ENCODE data around the genes H3C13, H4C14 and H2AC20.

- PRO-cap: no peak
Observed at GRCh38 chr1:148522497-148523069, 39.5 kb upstream of the PPIAL4G start.

DNA sequence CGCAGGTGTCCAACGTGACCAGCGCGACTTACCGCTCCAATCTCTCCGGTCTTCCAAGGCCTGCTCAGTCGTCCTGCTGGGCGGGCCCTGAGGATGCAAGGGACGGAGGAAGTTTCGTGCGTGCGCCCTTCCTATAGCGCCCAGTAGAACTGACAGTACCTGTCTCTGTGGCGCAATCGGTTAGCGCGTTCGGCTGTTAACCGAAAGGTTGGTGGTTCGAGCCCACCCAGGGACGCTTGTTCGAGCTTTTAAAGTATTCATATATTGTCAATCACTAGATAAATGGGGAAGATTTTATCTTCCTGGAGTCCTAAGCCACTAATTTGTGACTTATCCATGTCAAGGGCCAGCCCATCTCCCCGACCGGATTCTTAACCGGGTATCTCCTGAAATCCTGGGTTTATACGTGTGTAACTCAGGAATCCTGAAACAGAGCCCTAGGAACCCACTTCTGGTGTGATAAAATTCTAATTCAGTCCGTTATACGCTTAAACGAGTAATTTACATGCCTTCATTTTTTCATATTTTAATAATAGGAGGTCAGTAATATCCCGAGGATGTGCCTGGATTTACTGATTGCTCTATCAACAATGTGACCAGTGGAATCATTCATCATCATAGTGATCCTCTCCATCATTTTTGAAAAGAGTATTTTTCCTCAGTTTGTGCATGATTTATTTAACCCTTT lies 46.1 kb upstream of the PPIAL4G start:
- PRO-cap: no peak

GRCh38 chr1:149162775-149163020 lies 59.3 kb upstream of the NBPF9 start:
- PRO-cap: no peak

DNA sequence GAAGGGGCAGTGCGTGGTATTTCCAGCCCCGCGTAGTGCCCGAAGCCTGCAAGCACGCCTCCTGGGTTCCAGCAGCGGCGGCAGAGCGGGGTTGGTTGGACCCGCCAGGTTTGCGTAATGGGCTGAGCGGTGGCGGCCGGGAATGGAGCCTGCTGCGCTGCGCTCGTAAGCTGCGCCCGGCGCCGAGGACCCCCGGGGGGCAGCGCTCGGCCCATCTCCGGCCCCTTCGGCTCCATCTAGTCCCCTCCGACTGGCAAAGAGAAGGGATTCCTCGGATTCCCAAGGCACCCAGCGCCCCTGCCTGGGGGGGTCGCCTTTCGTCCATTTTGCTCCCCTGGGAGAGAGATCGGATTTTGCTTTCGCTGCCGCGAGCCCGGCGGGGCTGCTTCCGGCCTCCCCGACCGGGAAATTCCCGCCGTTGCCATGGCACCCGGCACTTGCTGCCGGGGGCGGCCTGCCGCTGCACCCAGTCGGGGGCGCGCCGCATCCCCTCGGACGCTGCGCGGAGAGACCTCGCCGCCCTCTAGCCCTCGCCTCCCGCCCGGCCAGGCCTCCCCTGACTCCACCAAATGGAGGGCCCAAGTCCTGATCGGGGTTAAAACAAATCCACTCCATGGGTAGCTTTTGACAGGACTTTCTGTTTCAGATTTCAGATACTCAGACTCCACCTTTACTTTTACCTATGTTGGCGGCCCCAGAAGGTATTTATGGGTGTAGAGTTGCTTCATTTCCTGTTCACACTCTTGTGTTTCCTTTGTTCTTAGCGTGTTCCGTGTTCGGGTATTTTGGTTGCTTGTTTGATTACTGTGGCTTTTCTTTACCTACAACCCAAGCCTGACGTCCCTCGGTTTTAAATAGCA lies 73.4 kb upstream of the NBPF9 start:
- PRO-cap: unidirectional peak, plus-strand start at position 125 of the sequence

DNA sequence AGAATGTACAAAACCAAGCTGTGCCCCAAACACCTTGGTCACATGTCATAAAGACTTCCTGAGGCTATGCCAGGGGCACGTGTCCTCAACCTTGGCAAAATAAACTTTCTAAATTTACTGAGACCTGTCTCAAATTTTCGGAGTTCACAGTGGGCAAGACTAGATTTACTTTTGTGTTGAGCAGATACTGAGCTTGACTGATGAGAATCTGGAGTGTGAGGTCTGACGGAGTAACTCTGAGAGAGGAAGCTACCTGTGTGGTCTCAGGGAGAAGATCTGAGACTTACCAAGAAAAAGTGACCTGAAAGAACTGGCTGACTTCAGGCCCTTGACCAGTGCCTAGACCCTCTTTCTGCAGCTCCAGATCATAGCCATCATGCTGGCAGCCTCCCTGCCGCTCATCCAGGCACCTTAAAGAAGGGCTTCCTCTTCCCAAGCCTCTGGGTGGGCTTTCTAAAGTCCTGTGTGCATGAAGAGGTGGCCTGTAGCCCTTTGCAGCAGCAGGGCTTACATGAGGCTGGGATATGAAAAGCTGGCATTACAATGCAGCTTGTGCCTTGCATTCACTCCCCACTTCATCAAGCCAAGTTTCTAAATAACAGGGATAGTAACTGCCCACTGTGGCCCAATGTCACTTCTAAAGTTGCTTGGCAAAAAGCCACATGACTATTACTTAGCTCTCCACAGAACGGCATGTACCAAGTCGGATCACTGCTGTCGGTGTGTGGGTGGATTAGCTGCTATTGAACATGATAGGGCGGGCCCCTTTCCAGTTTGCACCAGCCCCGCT lies 125.0 kb upstream of the NBPF9 start:
- PRO-cap: no peak

DNA sequence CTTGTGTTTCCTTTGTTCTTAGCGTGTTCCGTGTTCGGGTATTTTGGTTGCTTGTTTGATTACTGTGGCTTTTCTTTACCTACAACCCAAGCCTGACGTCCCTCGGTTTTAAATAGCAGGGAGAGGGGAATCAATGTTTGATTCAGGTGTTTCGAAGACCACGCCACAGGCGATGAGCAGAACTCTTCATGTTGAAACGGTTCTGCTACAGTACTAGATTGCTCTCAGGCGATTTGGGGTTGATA lies 24.8 kb downstream of the PPIAL4C start:
- PRO-cap: no peak

DNA sequence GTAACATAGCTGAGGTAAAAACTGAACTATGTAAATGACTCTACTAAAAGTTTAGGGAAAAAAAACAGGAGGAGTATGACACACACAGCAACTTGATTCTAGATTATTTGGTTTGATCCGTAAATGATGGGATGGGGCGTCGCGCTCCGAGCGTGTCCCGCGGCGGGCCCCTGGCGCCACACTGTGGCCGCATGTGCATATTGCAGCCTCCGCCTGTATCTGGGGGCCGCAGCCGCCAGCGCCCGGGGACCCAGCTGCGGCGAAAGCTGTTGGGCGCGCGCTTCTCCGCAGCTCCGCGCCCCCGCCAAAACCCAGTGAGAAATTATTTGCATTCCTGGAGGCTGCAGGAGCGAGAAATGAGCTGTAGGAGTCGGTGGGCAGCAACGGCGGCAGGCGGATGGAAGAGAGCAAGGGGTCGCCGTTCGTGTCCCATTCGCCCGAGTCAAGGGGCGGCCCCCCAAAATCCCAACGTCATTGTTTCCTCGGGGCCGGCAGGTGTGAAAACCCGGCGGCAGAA lies 10.0 kb downstream of the FCGR1A start:
- PRO-cap: no peak

DNA sequence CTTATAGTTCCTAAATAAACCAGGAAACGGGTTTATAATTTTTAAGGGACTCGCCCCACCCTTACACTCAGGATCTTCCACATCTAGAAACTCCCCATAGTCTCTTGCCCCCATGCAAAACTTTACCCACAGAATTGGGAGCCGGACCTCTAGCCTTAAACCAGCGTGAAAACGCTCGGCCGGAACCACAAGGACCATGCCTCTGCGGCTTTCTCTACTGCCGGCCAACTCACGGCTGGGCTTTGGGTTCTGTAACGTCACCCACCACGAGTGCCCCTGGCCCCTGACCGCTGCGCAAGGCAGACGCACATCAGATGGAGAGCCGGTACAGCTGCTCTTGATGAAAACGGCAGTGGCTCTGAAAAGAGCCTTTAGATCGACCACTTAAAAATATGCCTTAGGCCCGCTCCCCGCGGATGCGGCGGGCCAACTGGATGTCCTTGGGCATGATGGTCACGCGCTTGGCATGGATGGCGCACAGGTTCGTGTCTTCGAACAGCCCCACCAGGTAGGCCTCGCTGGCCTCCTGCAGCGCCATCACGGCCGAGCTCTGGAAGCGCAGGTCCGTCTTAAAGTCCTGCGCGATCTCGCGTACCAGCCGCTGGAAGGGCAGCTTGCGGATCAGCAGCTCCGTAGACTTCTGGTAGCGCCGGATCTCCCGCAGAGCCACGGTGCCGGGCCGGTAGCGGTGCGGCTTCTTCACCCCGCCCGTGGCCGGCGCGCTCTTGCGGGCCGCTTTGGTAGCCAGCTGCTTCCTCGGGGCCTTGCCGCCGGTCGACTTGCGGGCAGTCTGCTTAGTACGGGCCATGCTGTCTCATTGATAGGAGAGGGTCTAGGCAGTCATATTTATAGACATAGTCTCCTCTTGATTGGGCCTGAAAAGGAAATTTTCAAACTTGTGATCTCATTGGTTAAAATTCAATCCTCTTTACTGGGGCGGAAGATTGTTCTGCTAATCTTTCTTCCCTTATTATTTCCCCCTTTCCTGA lies at the start of gene H3C13:
TSS of gene H3C13 (minus strand) at position 820 of the 989 bp plus-strand sequence.
- PRO-cap: no peak

GRCh38 chr1:149832077-149833024 lies at the start of gene H4C14:
H4C14 (plus strand) TSS chr1:149832657.
- PRO-cap: unidirectional peak, plus-strand start at chr1:149832657

DNA sequence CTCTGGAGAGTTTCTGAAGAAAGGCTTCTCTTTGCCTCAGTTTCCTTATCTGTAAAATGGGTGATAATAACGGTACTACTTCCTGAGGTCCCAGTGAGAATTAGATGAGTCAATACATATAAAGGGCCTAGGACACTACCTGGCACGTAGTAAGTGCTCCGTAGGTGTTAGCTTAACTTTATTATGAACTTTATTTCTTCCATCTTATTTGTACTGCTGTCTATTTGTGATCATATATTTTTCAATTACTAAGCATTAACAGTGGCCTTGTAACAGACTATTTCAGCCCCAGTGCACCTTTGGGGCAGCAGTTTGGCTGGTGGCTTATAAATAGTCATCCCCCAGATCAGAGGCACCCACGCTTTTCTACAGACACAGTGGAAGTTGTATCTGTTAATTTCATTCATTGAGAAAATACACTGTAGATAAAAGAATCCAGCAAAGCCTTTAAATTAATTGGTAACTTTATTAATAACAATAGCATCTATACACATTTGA lies 2.4 kb downstream of the H2BC21 start:
- PRO-cap: no peak

DNA sequence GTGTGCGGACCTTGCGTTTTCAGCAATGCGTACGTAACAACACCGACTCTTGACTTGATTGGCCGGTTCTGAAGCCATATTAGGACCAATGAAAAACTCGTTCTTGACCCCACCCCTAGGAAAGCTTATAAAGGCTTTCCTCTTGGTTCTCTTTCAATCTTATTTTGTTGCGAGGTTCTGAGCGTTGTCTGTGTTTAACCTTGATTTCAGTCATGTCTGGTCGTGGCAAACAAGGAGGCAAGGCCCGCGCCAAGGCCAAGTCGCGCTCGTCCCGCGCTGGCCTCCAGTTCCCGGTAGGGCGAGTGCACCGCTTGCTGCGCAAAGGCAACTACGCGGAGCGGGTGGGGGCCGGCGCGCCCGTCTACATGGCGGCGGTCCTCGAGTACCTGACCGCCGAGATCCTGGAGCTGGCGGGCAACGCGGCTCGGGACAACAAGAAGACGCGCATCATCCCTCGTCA lies at the start of gene H2AC20:
TSS of gene H2AC20 (plus strand) at position 156 of the 460 bp plus-strand sequence.
- PRO-cap: bidirectional peak, plus-strand start at position 156 of the sequence, minus-strand start outside the sequence; bidirectional peak, plus-strand start at position 332 of the sequence, minus-strand start at position 285 of the sequence

GRCh38 chr1:149942661-149943751 lies 6.3 kb upstream of the MTMR11 start:
- PRO-cap: unidirectional peak, minus-strand start at chr1:149942977; unidirectional peak, minus-strand start at chr1:149943098

GRCh38 chr1:150065433-150065957 lies 2.1 kb upstream of the VPS45 start:
- PRO-cap: no peak

DNA sequence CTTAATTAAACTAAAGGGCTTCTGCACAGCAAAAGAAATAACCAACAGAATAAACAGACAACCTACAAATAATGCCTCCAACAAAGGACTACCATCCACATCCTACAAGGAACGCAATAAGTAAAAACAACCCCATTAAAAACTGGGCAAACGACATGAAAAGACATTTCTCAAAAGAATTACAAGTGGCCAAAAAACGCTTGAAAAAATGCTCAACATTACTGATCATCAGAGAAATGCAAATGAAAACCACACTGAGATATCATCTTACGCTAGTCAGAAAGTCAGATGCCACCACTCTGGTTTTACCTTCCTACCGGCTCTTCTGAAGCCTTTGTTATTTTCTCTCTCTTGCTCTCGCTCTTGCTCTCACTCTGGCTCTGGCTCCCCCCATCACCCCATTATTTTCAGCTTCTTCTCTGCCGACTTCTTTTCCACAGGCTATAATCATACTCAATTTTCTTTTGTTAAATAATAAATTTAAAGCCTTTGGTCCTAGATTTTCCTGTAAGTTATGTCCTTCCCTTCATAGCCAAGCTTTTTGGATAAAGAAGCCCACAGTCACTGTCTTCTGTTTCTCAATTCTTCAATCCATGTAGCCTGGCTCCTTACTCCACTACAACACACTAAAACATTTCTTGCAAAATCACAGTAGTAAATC lies 38.8 kb downstream of the VPS45 start:
- PRO-cap: no peak

GRCh38 chr1:150150379-150151188 lies 868 bp downstream of the PLEKHO1 start:
- PRO-cap: bidirectional peak, plus-strand start at chr1:150150805, minus-strand start at chr1:150150690

DNA sequence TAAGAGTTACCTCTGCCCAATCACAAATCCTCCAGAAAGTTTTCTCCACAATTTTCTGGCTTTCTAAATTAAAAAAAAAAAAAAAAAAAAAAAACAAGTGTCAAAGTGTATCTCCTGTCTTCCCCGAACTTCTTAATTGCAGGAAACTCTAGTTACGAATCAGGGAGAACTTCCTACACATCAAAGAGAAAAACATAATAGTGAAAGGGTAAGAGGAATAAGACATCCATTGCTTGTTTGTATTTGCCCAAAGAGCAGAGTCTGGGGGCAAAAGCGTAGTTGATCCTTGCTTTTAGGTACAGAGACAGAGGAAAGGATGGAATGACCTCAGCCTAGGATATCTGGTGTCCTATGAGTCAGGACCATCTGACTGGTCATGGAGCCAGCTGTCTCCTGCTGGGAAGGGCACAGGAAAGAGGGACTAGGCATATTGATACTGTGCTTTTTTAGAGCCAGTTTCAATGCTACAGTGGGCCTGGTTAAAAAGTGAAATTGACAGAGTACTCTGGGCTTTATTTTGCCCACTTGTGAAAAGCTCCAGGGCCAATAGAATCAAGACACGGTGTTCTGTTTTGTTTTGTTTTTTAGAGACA lies 3.0 kb downstream of the PLEKHO1 start:
- PRO-cap: no peak

DNA sequence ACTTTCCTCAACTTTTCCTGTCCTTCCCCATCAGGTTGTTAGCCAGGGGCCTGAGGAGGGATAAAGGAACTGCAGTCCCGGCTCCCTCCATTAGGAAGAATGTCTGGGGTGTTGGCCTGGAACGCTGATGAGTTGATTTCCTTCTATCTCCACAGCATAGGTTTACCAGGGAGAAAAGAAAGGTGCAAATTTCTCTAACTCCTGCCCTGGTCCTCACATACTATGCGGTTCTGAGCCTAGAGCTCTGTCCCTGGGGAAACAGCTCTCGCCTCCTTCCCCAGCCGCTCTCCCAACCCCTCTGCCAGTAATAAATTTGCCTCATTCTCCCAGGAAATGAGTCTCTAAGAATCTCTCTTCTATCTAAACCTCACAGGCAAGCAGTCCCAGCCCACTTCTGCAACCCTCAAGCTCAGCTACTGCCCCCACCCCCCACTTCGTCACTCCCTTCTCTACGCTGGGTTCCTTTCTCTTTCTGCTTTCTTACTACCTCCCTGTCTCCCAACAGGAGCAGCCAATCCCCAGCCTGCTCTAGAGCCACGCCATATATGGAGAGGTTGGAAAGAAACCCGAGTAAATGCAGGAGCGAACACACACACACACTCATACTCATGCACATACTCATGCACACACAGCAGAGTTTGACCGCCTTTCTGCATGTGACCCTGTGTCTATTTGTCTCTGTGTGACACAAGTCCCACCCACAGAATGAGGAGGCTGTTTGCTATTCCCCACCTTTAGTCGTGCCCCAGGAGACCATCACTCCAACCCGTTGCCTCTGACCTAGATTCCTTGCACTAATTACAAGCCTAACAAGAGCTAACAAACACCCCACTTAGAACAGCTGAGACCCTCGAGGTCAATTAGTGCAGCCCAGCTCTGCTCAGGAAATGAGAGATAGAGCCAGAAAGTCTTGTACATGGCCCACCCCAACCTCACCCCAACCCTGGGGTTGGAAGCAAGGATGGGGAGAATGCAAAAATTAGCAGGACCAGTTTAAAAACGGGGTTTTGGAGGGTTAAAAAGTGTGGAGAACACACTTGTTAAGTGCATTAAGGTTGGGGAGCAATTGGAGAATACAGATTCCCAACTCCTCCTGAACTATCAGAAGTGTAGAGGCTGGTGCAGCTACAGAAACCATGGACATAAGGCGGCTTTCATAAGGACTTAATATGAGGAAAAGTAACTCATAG lies 13.5 kb downstream of the PLEKHO1 start:
- PRO-cap: bidirectional peak, plus-strand start at position 737 of the sequence, minus-strand start at position 300 of the sequence

- PRO-cap: no peak
Observed at GRCh38 chr1:150226433-150227039, 9.4 kb downstream of the ANP32E start.

DNA sequence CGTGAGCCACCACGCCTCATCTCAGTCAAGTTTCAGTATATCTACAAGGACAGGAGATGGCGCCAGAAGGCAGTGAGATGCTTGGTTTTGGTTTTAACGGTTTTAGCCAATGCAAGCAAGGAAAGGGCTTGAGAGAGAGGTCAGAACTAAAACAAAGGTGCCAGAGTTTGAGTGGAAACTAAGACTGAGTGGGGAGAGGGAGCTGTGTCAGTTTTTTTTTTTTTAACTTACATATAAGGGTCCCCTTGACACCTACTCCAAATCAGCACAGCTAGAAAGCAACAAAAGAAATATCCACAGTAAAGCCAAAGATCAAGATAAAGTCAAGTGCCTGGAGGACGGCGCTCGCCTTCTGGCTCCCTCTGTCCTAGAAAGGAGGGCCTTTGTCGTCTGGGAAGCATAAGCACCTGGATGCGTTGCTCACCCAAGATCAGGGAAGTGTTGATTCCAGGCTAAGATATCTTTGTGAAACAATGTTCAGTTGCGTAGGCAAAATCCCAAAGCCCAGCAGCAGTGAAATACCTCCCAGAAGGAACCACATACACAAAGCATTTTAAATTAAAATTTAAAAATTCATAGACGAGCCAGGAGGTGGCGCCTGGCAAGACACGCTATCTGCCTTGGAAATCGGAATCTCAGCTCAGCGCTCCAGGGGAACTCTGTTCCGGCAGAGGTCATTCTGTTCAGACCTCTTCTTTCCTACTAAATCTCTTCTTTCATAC lies 1.9 kb upstream of the CA14 start:
- PRO-cap: no peak

DNA sequence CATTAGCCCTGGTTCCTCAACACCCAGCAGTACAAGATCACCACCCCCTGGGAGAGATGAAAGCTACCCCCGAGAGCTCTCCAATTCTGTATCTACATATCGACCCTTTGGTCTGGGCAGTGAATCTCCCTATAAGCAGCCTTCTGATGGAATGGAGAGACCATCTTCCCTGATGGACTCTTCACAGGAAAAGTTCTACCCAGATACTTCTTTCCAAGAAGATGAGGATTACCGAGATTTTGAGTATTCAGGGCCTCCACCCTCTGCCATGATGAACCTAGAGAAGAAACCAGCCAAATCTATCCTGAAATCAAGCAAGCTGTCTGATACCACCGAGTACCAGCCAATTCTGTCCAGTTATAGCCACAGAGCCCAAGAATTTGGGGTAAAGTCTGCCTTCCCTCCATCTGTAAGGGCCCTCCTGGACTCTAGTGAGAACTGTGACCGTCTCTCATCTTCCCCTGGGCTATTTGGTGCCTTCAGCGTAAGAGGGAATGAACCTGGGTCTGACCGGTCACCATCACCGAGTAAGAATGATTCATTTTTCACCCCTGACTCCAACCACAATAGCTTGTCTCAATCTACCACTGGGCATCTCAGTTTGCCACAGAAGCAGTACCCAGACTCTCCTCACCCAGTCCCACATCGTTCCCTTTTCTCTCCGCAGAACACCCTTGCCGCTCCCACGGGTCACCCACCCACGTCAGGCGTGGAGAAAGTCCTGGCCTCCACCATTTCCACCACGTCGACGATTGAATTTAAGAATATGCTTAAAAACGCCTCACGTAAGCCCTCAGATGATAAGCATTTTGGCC lies 15.8 kb upstream of the TARS2 start:
- PRO-cap: no peak

Measured in left colon (tissue), 1 donor.